Vermiform appendix (tissue), 1 donor: ENCODE data around the genes ZNF33B and ZNF239.

DNA sequence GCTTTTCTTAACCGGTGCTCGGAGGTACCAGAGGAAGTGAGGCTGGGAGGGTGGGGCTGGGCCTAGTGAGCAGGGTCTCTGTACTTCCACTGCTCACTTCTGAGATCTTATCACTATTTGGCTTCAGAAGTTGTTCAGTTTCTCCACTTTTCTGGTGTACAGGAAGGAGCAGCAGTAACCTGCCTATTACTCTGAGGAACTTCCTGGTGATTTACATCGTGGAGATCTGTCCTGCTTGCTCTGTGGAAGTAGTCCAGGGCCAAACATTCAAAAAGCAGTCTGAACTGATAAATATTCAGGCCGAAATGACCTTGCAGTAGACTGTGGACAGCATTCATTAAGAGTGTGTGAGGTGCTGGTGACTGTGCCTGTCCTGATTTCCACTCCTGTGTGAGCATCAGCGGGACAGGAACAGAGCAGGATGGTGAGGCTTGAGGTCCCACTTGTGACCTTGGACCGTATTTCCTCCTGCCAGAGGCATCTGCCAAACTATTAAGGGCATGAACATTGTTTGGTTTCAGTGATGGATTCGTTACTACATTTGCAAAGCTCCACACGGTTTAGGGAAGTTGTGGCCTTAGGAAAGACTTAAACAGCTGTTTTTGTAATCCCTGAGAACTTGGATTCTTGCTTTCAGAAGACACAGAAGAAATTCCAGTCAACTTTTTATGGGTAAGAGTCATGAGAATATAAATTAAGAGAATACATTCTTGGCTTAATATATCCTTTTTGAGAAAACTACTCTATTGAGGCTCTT is 32.7 kb downstream of the CCNY start:
- PRO-cap: no peak

DNA sequence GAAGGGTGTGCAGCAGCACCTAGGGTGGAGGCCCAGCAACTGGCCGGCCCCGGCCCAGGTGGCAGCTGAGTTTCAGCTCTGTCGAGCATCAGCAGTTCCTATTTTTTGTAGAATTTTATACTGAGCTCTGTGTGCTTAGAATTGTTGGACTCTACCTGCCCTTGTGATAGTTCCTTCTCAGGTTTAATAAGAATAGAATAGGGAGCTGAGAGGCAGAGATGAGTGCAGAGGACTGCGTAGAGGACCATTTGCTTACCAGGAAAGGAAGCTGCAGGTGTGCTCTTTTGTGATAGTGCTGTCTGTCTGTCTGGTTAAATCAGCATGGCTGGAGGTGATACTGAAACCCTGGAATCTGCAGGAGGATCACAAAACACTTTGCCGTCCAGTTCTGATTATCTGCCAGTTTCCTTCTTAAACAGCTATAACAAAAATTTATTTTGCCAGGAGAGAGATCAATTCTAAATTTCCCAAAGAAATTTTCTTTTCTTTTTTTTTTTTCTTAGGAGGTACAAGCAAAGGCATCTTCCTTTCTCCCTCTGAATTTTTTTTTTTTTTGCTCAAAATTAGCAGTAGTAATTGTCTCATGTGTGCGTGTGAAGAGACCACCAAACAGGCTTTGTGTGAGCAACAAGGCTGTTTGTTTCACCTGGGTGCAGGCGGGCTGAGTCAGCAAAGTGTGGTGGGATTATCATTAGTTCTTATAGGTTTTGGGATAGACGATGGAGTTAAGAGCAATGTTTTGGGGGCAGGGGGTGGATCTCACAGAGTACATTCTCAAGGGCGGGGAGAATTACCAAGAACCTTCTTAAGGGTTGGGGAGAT is 64.9 kb downstream of the CCNY start:
- PRO-cap: no peak

DNA sequence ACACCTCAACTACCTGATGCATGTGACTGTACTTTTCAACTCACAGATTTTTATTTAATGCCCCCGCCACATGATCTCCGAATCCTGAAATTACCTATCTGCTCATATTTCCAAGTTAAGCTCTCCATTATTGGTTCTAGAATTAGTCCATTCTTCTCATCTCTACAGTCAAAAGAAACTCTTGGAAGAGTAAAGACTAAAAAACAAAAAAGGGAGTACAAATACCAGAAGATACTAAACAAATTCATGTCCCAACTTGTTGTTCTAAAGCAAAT is 413.6 kb upstream of the FZD8 start:
- PRO-cap: no peak

DNA sequence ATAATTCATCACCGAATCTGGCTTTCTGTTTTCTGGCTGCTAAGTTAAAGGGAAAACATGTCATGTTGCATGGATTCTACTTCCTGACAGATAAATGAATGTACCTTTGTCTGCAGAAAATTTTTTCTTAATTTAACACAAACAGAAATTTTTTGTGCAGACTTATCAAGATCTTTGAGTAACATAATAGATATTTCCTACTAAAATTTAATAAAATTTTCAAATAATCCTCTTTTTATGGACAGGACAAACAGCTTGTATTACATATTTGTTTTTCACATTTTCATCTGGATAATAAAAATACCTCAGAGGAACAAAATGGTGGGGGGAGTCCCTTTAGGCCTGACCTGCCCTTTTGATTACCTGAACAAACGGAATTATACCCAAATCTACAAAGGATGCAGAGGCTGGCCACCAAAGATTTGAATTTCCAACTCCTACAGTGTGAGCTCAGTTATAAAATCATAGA is 636.9 kb upstream of the FZD8 start:
- PRO-cap: no peak

- PRO-cap: no peak
These were observed 19.5 kb downstream of the ZNF248 start for GRCh38 chr10:37837867-37838389.

GRCh38 chr10:38023807-38024249 is 13.4 kb downstream of the ZNF33A start:
- PRO-cap: no peak

- PRO-cap: bidirectional peak, plus-strand start at chr10:42638305, minus-strand start at chr10:42638153; bidirectional peak, plus-strand start at chr10:42638593, minus-strand start at chr10:42638528
These were observed at the start of gene ZNF33B for GRCh38 chr10:42637788-42638878. Gene ZNF33B (minus strand): TSS chr10:42638570.

- PRO-cap: no peak
These were observed 53.2 kb upstream of the ZNF33B start for GRCh38 chr10:42691505-42692043.

GRCh38 chr10:42755020-42755618 is 27.5 kb upstream of the BMS1 start:
- PRO-cap: no peak

- PRO-cap: no peak
These were observed 11.1 kb downstream of the BMS1 start for GRCh38 chr10:42793739-42794124.

- PRO-cap: no peak
These were observed 93.2 kb downstream of the BMS1 start for GRCh38 chr10:42875758-42876259.

GRCh38 chr10:42951461-42952286 is 125.2 kb upstream of the RET start:
- PRO-cap: no peak

DNA sequence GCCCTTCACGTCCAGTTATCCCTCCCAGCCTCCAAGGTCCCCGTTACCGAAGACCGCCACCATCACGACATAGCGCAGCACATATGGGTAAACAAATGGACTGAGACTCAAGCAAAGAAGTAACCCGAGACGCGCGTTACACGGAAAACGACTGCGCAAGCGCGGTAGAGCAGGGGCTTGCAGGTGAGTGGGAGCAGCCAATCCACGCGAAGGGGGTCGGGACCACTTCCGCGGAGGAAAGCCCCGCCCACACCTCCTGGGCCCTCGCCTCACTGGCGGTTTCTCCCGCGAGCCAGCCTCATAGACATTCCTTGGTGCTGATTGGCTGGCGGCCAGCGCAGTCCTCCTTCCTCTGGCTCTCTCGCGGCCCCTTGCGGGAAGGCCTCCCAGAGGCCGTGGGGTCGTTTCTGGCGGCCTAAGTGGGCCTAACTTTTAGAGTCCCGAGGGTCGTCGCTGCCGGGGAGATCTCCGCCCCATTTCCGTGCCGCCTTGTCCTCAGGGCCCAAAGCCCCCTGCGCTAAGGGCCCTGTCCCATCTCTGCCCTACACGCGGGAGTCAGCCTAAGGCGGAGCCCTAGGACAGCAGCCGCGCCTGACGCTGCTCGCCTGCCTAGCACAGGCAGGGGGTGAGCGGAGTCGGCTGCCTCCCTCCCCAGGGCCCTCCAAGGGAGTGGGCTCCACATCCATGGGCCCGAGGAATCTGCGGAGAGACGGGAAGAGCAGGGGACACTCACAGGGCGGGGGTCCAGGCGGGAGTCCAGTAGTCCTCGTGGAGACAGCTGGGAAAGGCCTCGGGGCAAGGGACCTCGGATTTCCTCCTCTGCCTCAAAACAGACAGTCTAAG is 9.1 kb upstream of the FXYD4 start:
- PRO-cap: bidirectional peak, plus-strand start at position 340 of the sequence, minus-strand start at position 121 of the sequence; unidirectional peak, plus-strand start at position 558 of the sequence

DNA sequence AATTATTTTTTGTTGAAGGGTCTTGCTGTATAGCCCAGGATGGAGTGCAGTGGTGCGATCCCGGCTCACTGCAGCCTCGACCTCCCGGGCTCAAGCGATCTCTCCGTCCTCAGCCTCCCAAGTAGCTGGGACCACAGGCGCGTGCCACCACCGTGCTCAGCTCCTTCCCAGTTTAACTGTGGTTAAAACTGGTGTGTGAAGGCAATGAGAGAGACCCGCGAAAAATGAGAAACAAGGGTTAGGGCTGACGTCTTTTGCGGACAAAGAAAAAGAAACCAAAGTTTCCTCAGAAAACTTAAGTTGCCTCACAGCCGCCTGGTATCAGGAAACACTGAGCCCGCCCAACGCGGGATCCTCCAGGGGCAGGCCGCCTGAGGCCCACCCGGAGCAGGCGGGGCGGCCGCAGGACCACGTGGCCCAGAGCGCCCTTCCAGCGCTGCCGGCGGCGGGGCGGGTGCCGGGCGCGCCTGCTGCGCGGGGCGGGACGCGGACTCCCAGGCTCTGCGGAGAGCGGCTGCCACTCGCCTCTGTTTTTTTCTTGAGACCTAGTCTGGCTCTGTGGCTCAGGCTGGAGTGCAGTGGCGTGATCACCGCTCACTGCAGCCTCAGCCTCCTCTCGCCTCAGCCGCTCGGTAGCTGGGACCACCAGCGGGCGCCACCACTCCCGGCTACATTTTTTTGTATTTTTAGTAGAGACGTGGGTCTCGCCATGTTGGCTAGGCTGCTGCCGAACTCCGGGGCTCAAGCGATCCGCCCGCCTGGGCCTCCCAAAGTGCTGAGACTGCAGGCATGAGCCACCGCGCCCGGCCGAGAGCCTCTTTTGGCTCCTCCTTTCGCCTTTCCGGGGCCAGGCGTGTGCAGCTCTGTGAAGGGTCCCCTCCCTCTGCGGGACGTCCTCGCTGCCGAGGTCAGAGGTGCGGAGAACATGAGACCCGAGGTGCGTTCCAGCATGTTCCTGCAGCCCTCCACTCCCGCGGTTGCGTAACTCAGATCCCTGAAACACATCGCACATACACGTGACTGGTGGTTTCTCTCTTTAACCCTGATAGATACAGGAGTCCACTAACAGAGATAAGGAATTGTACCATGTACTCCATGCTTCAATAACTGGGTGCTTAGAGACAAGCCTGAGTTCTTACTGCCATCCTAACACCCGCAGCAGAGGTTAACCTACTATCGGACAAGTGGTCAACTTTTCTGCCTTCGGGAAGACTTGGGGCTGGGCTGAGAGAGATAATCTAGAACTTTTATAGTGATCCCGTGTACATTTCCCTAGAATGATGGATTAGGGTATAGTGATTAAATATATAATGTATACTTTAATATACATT is 11.6 kb upstream of the HNRNPF start:
- PRO-cap: bidirectional peak, plus-strand start at position 692 of the sequence, minus-strand start at position 174 of the sequence; bidirectional peak, plus-strand start at position 917 of the sequence, minus-strand start at position 822 of the sequence

DNA sequence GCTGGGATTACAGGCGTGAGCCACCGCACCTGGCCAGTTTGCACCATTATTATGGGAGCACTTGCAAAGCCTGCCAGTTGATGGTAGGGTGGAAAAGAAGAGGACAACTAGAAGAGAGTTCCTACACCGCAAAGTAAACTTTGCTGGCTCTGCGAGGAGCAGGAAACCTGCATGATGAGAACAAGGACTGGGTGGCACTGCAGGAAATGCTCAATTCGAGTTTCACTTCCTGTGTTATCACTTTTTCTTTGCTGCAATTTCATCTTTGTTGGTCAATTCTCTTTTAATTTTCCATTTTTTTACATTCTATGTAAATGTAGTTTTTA is 14.9 kb downstream of the ZNF487 start:
- PRO-cap: no peak

- PRO-cap: bidirectional peak, plus-strand start at chr10:43574698, minus-strand start at chr10:43574562
These were observed at the start of gene ZNF239 for GRCh38 chr10:43573768-43574835. Gene ZNF239 (minus strand): TSS chr10:43574616.

- PRO-cap: no peak
These were observed 8.4 kb downstream of the ZNF32 start for GRCh38 chr10:43640210-43640652.

- PRO-cap: no peak
These were observed 151.3 kb downstream of the CXCL12 start for GRCh38 chr10:44233441-44234088.

DNA sequence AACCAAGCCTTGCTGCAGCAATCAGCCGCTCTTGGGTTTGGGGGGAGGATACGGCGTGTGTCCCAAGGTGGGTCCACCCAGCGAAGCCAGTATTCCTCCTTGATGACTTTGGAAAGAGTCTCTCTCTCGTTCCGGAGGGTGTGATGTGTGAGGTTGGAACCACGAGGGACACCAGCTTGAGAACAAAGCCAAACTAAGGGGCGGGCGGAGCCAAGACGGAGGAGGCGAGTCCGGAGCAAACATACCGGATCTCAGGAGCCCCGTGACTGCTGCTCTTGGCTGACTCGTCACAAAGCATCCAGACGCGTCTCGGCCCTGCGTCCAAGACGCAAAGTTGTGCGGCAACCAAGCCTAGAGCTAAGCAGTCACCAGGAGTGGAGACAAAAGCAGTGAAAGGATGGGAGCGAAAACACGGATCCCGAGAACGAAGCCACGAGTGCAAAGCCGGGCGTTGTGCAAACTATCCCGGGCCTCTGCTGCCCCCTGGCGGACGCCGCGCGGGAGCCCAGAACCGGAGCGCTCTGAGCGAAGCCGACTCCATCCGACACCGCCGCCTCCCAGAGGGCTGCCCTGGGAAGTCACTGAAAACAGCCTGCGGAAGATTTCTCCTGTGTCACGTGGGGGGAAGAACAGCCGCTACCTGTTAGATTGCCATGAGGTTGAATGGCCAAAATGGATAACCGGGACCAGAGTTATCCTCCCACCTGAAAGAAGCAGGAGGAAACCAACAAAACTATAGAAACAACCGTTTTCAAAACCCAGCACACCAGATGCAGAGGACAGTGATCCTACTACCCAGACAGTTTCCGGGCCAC is 46.4 kb upstream of the TMEM72 start:
- PRO-cap: no peak

DNA sequence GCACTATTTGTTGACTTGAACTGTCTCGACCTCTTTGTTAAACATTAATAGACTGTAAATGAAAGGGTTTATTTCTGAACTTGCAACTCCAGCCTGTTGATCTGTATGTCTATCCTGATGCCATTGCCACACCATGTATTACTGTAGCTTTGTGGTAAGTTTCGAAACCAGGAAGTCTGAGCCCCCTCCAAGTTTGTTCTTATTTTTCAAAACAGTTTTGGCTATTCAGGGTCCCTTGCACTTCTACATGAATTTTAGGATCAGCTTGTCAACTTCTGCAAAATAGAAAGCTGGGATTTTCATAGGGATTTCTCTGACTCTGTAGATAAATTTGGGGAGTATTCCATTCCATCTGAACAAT is 19.5 kb upstream of the RASSF4 start:
- PRO-cap: no peak